ENCODE data around the genes CLCNKB, SZRD1 and PADI2.

DNA sequence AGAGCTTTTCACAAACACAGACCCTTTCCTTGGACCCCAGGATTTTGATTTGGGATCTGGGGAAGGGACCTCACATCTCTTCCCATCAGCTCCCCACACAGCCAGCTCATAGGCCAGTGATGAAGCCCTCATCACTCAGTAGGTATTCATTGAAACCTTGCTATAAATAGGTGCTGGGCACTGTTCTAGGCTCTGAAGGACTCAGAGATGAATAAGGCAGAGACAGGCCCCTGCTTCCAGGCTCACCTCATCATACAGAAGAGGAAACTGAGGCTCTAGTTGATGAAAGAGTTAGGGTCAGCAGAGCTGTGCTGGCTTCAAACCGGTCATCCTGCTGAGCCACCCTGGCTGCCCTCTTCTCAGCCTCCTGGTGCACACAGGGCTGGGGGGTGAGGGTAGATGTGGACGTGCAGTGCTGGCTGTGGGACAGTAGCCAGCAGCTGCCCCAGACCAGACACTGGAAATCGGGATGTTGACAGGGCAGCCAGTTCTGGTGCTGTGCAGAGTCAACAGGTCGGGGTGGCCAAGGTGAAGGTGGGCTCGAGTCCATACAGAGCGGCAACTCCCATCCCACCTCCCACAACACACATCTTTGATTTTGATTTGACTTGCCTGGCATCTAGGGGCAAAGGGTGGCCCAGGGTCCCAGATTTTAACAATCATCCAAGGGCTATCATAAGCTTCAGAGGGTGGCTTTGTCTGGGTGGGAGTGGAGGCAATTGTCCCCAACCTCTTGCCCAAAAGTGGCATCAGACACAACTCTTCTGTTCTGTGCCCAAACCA, 1.5 kb upstream of the CLCNKA start:
- PRO-cap: no peak
- RAMPAGE, long total RNA: no peak

DNA sequence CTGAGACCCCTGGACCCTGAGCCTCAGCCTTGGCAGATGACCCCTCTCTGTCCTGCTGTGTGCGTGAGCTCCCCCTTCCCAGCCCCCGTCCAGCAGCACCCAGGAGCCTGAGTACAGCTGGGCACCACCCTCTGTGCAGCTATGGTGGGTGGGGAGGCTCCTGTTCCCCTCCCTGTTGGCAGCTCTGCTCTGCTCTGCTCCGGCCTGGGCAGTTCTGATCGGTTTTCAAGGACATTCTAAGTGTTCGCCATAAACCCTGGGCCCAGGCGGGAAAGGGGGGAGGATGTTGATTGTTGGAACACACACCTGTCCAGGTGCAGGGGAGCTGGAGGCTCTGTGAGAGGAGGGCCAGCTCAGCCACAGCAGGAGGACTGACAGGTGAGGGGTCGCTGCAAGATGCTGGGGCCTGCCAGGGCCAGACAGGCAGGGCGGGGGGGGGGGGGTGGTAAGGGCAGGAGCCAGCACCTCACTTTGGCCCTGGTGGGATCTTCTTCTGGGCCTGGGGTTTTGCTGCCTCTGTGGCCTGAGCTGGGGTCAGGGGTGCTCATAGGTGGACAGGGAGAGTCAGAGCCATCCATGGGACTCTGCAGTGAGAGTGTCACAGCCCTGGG, at the start of gene CLCNKB:
TSS of gene CLCNKB (plus strand) at position 280 of the 611 bp plus-strand sequence.
- PRO-cap: no peak
- RAMPAGE, long total RNA: no peak

DNA sequence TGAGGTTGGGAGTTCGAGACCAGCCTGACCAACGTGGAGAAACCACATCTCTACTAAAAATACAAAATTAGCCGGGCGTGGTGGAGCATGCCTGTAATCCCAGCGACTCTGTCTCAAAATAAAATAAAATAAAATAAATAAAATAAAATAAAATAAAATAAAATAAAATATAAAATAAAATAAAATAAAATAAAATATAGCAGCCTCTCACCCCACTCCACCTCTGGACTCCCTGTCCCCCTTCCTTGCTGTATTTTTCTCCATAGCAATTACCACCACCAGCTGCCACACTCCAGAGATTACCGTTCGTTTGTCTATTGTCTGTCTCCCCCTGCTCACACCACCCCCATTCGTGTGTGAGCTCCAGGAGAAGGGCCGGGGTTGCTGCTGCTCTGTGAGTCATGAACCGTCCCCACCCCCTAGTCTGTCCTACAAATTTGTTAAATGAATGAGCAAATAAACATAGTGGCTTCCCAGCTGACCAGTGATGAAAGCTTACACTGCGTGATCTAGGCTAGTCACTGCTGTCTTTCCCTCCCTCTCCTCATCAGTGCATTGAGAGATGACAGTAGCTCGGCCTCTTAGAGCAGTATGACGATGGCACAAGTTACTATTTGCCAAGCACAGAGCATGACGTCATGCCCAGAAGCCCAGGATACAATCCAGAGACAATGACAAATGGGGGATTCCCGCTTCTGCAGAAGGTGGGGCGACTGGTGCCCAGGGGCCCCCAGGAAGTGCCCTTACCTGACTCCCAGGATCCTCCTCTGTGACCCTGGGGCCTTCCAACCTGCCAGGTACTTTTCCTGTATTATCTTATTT, 8.3 kb upstream of the EPHA2 start:
- PRO-cap: bidirectional peak, plus-strand start at position 498 of the sequence, minus-strand start at position 431 of the sequence
- RAMPAGE, long total RNA: no peak

DNA sequence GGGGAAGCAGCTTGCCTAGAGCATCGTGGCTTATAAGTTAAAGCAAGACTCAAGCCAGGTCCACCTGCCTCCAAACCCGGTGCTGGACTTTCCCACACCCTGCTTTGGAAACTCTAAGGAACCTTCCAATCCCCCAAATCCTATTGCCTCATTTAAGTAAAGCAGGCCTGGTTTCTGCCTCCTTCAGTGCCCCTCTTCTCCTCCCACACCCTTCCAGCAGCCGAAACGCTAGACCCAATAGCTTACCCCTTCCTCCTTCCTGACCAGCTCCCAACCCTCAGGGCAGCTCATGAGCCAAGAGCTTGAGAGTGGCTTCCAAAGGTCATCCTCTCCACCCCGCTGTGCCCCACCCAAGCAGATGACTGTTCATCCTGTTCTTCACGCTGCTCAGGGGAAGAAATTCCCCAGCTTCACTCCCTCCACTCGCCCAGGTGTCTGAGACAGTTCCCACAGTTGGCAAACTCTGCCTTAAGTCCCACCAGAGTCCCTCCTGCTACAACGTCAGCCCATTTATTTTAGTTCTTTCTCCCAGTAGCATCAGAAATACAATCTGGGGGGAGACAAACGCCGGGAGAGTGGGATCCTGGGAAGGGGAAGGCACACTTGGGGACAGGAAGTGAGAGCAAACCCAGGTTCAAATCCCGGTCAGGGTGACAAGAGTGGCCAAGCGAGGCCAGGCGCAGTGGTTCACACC, 23.4 kb downstream of the ARHGEF19 start:
- PRO-cap: no peak
- RAMPAGE, long total RNA: no peak

DNA sequence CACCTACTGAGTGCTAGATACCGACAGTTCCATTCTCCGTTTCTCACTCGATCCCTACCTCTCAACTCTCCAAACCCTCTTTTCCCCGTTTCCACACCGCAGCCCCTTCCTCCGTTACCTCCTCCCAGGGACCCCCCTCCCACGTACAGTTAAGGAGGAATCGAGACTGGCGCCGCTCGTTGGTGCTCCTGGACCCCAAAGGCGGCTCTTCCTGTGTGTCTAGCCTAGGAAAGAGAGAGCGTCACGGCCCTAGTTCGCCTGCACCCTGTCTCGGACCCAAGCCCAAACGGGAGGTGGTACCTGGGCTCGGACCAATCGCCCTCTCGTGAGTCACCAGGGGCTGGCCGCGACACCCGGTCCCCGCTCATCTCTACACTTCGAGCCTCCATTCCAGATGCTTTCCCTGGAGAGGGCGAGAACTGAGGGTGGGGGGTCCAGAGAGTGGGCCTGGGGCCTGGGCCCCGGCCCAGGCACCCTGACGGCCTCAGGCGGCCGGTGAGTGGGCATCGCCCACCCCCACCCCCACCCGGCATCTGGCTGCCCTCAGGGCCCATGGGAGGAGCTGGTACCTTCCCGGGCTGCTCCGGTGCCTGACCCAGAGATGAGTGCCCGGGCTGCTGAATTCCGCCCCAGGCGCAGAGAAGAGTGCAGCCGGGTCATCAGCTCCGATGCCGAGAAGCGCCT, 4.9 kb downstream of the ARHGEF19 start:
- PRO-cap: no peak
- RAMPAGE, long total RNA: start-site peak on the minus strand centred at position 290 of the sequence, 146 bp wide, 18 reads

GRCh38 chr1:16216909-16217933, 4.8 kb upstream of the ARHGEF19 start:
- PRO-cap: bidirectional peak, plus-strand start at chr1:16217673, minus-strand start at chr1:16217400
- RAMPAGE, long total RNA: start-site peak on the minus strand at chr1:16217328-16217458, 22 reads

DNA sequence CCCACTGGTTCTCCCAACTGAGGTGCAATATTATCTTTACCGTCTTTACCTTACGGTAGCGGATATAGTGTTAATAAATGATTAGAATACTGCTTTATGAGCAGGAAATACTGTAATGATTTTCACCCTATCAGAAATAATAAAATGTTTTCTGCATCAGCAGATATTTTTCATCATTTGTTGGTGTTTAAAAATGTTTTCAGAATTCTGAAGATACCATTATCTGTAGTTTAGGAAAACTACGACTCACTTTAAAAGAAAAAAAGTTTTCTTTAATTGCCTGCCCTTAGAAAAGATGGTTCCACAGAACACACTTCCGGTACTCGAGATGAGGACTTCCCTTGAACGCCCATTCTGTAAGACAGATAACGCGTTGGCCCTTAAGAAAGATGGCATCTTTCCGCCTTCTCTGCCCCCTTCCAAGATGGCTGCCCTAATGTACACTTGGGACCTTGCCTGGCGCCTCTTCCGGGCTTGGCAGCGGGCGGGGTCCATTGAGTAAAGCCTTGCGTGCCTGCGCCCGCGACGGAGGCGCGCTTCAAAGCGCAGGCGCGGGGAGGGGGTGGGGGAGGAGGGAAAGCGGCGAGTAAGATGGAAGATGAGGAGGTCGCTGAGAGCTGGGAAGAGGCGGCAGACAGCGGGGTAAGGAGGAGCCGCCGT, at the start of gene SZRD1:
TSS of gene SZRD1 (plus strand) at position 576 of the 660 bp plus-strand sequence.
- PRO-cap: unidirectional peak, plus-strand start at position 577 of the sequence
- RAMPAGE, long total RNA: start-site peak on the plus strand centred at position 578 of the sequence, 10 bp wide, 147 reads

- PRO-cap: no peak
- RAMPAGE, long total RNA: no peak
Measured at GRCh38 chr1:16371748-16372274, 4.8 kb downstream of the SZRD1 start.

DNA sequence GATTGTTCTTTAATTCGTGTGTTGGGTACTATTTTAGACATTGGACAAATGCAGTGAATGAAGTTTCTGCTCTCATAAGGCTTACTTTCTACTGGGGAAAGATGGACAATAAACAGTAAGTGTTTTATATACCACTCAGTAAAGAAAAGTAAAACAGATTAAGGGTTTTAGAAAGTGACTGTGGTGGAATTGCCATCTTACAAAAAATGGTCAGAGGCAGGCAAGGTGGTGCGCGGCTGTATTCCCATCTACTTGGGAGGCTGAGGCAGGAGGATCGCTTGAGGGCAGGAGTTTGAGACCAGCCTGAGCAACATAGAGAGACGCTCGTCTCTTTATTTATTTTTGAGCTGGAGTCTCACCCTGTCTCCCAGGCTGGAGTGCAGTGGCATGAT, 12.9 kb downstream of the SZRD1 start:
- PRO-cap: no peak
- RAMPAGE, long total RNA: no peak

- PRO-cap: no peak
- RAMPAGE, long total RNA: no peak
Measured at GRCh38 chr1:16396627-16397569, 29.9 kb downstream of the SZRD1 start.

- PRO-cap: no peak
- RAMPAGE, long total RNA: no peak
Measured at GRCh38 chr1:16473015-16473864, 32.7 kb downstream of the NECAP2 start.

DNA sequence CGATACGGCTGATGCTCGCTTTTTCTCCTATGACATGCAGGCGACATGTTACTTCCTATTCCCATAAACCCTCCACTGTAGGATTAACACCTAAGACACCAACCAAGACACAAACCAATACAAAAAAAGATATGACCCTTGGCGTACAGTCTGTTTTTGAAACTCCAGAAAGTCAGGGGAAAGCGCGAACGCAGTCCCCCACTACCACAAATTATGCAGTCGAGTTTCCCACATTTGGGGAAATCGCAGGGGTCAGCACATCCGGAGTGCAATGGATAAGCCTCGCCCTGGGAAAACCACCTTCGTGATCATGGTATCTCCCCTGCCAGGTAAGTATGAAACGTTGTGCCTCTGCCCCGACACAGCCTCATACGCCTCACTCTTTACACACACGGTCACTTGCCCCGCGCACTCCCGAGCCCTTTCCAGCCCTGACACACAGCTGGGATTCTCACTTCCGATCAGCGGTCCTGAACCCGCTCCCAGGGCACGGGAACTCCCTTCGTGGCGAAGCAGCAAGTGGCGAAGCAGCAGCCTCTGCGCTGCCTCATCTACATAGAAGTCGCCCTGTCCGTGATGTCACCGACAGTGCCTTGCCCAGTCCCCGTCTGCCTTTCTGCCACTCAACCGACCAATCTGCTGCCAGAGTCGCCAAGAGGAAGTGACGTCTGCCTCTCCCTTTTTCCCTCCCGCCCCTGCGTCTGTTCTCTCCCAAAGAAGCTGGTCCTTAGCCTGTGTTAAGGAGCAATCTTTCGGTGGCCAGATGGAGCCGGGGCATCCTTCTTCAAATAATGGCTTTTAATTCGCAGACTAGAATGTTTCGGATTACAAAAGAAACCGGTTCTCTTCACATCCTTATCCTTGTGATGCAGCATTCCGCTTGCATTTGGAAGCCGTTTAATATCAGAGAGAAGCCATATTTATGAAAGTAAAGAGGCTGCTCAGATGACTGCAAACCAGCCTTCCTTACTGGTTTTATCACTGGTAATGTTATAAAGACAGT, 73.7 kb downstream of the NECAP2 start:
- PRO-cap: bidirectional peak, plus-strand start at position 645 of the sequence, minus-strand start at position 521 of the sequence
- RAMPAGE, long total RNA: no peak

- PRO-cap: no peak
- RAMPAGE, long total RNA: no peak
Measured at GRCh38 chr1:16617806-16618697, 177.5 kb downstream of the NECAP2 start.

DNA sequence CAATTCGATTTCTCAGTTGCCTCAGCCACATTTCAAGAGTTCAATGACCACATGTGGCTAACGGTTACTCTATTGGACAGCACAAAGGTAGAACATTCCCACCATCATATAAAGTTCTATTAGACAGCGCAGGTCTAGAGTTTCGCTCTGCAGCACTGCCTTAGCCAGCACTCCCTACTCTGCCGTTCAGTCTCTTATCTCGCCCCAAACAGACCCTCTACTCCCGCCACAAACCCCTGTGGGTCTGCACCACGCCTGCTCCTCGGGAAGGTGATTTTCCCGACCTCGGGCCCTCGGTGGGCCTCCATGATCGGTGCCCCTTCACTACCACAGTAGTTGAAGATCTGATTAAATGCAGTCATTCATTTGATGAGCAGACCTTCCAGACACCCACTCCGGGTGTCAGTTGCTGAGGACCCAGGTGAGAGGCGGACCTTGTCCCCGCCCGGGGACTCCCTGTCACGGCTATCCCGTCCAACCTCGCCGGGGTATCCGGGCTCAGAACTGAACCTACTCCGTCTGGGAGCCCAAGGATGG, 203.5 kb downstream of the NECAP2 start:
- PRO-cap: no peak
- RAMPAGE, long total RNA: no peak

GRCh38 chr1:16740050-16740913, 181.4 kb upstream of the CROCC start:
- PRO-cap: no peak
- RAMPAGE, long total RNA: no peak

GRCh38 chr1:16953116-16953497, 27.3 kb downstream of the MFAP2 start:
- PRO-cap: no peak
- RAMPAGE, long total RNA: start-site peak on the plus strand at chr1:16953197-16953275, 11 reads; start-site peak on the plus strand at chr1:16953333-16953362, 7 reads

DNA sequence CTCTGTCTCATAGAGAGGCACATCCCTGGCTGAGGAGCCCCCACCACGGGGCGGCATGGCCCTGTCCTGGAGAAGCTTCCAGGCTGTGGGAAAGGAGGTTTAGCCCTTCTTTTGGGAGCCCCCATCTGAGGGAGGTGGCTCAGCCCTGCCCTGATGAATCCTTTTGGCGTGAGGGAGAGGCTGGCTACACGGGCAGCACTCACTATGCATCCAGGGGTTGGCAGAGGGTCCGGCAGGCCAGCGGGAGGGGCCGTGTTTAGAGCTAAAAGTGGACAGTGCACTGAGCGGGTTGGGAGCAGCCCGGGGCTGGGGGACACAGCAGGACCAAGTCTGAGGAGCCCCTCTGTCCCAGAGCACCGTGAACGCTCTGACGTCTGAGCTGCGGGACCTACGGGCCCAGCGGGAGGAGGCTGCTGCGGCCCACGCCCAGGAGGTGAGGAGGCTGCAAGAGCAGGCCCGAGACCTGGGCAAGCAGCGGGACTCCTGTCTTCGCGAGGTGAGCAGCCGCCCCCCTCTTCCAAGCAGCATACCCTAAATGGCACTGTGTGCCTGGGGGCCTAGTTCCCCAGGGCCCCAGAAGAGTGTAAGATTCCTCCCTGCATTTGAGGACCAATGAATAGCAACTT, 25.9 kb downstream of the MFAP2 start:
- PRO-cap: no peak
- RAMPAGE, long total RNA: start-site peak on the plus strand centred at position 457 of the sequence, 79 bp wide, 9 reads

DNA sequence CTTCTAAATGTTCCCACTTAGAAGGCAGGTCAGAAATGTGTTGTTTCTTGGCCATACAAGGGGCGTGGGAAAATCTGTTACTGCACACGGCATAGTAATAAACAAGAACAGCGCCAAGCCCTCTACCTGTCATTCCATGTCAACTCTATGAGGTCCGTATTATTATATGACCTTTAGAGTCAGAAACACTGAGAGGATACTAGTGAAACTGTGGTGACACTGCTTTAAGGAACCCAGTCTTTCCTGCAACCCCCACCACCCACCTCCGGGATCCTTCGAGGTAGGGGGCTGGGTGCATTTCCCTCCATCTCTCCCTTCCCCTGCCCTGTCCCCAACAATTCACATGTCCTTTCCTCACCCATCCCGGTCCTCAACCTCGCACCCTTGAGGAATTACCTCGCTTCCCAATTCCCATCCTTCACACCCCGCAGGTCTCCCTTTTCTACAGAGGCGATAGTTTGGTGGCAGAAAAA, 664 bp downstream of the SDHB start:
- PRO-cap: no peak
- RAMPAGE, long total RNA: no peak

- PRO-cap: no peak
- RAMPAGE, long total RNA: no peak
Measured at GRCh38 chr1:17063591-17063886, 9.7 kb upstream of the SDHB start.

DNA sequence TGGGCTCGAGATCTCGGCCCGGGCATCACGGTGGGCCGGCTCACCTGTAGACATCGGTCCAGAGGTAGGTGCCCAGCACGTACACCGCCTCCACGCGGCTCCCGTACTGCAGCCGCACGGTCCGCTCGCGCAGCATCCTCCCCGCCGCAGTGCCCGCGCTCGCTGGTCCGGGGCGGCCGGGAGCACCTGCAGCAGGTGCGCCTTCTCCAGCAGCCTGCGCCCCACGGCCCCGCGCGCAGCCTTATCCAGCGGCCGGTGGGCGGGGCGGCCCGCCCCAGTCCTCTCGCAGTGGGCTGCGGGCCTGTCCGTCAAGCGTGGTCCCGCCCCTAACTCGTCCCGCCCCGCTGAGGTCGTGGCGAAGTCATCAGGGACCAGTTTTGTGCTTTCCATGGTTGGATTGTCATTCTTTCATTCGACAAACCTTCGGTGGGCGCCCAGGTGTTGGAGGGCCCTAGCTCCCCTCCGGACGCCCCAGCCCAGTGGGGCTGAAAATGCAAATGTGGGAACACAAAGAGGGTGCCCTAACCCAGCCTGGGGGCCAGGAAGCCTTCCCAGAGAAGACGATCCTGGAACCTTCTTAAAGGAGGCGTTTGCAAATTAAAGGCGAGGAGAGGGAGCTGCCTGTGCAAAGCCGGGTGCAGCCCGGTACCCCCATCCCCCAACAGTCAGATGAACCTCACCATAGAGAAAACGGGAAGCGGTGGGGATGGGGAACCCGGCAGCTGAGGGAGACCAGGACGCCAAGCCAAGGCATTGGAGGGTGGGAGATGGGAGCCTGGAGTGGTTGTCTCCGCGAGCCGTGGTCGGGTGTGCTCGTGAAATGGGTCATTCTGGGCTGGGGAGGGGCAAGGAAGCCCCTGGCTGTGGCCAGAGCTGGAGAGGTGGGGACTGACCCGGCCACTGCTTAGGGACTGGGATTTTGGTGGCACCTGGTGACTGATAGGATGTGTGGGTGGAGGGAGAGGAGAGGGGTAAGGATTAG, at the start of gene PADI2:
TSS of gene PADI2 (minus strand) at position 216 of the 982 bp plus-strand sequence.
- PRO-cap: unidirectional peak, minus-strand start at position 218 of the sequence
- RAMPAGE, long total RNA: start-site peak on the minus strand centred at position 217 of the sequence, 12 bp wide, 33 reads

Measured in vagina (tissue), 1 donor.